Skeletal muscle satellite cell (primary cell): ENCODE measurements around a stretch of chr9.

DNA sequence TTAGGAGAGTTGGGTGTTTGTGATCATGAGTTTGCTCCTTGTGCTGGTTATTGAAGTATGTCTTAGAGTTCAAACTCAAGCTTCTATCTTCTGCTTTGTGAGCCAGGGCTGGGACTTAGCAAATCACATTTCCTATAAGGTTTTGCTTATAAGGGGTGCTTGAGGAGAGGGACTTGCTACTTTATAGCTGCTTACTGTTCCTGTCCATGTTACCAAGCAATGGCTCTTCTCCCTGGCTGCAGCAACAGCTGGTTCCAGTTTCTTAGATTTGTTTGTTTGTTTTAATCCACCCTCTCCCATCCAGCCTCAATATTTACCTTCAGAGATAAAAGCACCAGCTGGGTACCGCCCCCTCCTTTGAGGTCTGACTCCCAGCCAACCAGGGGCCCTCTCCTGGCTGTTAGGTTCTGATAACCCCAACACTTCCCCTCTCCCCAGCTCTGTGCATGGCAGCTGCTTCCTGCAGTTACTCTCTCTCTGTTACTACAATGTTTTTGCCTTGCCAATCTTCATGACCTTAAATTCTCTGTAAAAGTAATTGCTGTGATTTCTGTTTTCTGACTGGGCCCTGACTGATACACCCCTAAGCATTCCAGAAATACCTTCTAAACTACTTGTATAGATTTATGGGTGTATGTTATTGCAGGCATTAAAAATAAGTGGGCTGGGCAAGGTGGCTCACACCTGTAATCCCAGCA is 2.8 kb upstream of the GCNT1 start:
- CAGE, long polyA plus RNA, result no peak

GRCh38 chr9:76519109-76519613 is 60.2 kb downstream of the GCNT1 start:
- CAGE, long polyA plus RNA, result no peak

- CAGE, long polyA plus RNA, result no peak
These were observed 64.0 kb downstream of the GCNT1 start for GRCh38 chr9:76522929-76523494.

DNA sequence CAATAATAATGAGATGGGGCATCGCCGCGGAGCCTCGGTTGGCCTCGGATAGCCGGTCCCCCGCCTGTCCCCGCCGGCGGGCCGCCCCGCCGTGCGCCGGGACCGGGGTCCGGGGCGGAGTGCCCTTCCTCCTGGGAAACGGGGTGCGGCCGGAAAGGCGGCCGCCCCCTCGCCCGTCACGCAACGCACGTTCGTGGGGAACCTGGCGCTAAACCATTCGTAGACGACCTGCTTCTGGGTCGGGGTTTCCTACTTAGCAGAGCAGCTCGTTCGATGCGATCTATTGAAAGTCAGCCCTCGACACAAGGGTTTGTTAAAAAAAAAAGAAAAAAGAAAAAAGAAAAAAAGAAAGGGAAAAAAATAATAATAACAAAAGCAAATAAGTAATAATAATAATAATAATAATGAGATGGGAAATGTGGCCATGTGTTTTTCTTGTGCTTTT is 112.8 kb downstream of the GCNT1 start:
- CAGE, long polyA plus RNA, result no peak

GRCh38 chr9:76585796-76586101 is 126.8 kb downstream of the GCNT1 start:
- CAGE, long polyA plus RNA, result no peak

GRCh38 chr9:76586102-76586427 is 127.1 kb downstream of the GCNT1 start:
- CAGE, long polyA plus RNA, result no peak

DNA sequence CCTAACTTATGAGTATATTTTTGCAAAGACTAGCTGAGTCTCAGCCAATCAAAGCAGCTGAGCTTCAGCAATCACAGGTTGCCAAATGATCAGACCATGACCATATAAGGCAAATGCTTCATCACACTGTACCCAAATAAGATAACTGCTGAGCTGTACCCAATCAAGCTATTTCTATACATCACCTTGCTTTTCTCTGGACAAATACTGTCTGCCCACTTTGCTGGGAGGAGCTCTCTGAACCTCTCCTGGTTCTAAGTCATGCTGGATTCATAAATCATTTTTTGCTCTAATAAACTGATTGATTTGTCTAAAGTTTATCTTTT is 175.4 kb downstream of the GCNT1 start:
- CAGE, long polyA plus RNA, result no peak

GRCh38 chr9:76866784-76867191 is 39.1 kb downstream of the PRUNE2 start:
- CAGE, long polyA plus RNA, result no peak

DNA sequence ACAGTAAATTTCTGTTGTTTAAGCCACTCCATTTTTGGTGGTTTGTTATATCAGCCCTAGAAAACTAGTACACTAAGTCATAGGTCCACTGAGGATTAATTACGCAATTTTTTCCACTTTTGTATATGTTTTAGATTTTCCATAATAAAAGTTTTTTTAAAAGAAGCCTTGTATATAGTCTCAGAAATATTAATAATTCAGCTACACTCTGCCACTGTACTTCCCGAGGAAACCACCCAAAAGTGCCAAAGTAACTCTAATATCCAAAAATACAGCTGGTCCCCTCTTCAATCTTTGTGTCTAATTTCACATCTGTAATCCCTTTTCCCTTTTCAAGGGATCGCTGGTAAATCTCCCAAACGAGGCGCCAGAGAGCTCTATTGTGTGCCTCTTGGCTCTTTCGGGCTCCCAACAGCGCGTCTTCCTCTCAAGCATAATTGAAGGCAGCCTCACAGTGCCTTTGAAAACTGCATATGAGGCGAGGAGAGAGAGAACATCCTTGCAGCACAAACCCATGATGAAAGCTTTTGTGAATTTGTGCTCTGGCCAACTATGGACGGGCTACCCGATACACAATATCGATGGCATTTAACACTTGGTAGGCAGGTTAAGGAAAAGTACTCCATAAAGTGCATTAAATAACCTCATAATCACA is 32.6 kb downstream of the PRUNE2 start:
- CAGE, long polyA plus RNA, result no peak

- CAGE, long polyA plus RNA, result no peak
These were observed 33.9 kb downstream of the VPS13A start for GRCh38 chr9:77211062-77211807.

DNA sequence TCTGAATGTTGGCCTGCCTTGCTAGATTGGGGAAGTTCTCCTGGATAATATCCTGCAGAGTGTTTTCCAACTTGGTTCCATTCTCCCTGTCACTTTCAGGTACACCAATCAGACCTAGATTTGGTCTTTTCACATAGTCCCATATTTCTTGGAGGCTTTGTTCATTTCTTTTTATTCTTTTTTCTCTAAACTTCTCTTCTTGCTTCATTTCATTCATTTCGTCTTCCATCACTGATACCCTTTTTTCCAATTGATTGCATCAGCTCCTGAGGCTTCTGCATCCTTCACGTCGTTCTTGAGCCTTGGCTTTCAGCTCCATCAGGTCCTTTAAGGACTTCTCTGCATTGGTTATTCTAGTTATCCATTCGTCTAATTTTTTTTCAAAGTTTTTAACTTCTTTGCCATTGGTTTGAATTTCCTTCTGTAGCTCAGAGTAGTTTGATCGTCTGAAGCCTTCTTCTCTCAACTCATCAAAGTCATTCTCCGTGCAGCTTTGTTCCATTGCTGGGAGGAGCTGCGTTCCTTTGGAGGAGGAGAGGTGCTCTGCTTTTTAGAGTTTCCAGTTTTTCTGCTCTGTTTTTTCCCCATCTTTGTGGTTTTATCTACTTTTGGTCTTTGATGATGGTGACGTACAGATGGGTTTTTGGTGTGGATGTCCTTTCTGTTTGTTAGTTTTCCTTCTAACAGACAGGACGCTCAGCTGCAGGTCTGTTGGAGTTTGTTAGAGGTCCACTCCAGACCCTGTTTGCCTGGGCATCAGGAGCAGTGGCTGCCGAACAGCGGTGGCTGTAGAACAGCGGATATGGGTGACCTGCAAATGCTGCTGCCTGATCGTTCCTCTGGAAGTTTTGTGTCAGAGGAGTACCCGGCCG is 165.3 kb downstream of the GNA14 start:
- CAGE, long polyA plus RNA, result no peak

- CAGE, long polyA plus RNA, result no peak
These were observed 103.8 kb upstream of the GNA14 start for GRCh38 chr9:77751697-77752503.

DNA sequence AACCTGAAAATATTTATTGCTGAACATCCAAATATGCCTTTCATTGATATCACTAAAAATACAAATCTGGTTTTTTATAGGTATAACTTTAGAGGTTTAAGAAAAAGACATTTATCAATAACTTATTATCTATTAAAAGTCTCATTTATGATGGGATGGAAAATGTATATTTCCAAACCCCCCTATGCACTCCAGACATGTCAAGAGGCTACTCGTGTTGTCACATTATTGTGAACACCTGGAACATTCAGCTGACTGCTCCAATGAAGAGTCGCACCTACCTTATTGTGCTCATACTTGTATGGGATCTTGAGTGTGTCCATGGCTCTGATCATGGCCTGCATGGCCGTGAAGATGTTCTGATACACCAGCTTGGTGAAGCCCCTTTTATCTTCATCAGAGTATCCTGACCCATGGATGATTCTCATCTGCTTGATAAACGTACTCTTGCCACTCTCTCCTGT is 109.7 kb downstream of the GNAQ start:
- CAGE, long polyA plus RNA, result no peak

GRCh38 chr9:77977004-77977922 is 54.3 kb downstream of the GNAQ start:
- CAGE, long polyA plus RNA, result no peak

- CAGE, long polyA plus RNA, result no peak
These were observed 32.2 kb downstream of the PSAT1 start for GRCh38 chr9:78329123-78329601.

DNA sequence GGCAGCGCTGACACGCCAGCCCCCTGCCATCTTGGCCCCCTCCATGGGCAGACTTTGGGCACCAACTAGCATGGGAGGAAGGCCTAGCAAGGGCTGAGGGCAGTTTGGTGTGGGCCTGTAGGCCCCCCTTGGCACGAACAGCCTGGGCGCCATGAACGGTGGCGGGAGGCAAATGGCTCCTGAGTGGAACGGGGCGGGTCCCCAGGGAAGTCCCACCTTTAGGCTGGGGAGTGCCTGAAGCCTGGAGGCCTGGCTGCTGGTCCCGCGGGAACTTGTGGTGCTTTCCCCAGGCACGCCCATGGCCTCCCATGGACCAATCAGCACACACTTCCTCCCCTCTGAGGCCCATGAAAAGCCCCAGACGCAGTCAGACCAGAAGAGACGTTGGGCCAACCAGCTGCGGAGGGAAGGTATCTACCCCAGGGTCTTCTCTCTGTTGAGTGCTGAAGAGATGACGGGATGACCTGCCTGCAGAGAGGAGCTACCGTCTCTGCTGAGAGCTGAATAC is 60.6 kb downstream of the PSAT1 start:
- CAGE, long polyA plus RNA, result no peak

GRCh38 chr9:78438265-78438715 is 141.4 kb downstream of the PSAT1 start:
- CAGE, long polyA plus RNA, result no peak

- CAGE, long polyA plus RNA, result no peak
These were observed 1.9 kb downstream of the TLE4 start for GRCh38 chr9:79573670-79574118.

GRCh38 chr9:79762606-79762896 is 190.8 kb downstream of the TLE4 start:
- CAGE, long polyA plus RNA, result no peak

GRCh38 chr9:81720447-81721076 is 31.2 kb upstream of the TLE1 start:
- CAGE, long polyA plus RNA, result no peak